ENCODE results near the genes PSME2, TGM1, LTB4R and ADCY4.

DNA sequence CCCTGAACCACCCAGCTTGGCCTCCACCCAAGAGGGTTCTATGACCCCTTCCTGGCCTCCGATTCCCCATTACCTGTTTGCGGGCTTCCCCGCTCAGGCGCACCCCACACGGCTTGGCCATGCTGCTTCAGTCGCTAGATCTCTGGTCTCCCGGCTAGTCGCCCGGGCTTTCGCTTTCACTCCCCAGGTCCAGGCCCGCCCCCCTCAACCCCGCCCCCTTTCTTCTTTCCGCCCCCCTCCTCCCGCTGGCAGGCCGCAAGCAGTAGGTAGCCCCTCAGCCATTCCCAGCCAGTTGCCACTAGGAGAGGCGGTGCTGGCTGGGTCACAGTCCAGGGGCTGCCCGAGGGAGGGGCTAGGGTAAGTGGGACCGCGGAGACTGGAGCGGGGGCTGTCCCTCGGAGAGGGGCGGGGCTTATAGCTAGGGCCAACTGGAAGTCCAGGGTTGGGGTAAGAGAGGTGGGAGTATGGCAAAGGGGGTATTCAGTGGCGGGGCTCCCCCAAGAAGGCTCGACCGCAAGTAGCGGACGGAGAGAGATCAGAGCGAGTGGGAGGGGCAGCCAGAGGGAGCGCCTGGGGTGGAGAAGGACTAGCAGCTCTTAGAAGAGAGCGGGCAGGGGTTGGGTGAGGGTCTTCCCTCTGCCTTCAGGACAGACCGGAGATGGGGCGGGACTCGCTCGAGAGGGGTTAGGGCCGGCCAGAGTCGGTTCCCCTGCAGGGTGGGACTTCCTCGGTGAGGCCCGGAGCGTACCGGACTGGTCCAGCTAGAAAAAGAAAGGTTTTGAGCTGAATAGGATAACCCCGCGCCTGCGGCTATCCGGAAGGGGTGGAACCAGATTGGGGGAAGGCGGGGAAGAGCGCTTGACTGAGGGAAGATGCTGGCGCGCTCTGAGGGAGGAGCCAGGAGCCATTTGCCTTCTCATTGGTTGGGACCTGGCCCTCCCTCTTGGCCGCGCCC is at the start of gene PSME2:
TSS of gene PSME2 (minus strand) at position 150 of the 955 bp plus-strand sequence.
- PRO-cap, result bidirectional peak, plus-strand start at position 291 of the sequence, minus-strand start at position 144 of the sequence; bidirectional peak, plus-strand start outside the sequence, minus-strand start at position 780 of the sequence

DNA sequence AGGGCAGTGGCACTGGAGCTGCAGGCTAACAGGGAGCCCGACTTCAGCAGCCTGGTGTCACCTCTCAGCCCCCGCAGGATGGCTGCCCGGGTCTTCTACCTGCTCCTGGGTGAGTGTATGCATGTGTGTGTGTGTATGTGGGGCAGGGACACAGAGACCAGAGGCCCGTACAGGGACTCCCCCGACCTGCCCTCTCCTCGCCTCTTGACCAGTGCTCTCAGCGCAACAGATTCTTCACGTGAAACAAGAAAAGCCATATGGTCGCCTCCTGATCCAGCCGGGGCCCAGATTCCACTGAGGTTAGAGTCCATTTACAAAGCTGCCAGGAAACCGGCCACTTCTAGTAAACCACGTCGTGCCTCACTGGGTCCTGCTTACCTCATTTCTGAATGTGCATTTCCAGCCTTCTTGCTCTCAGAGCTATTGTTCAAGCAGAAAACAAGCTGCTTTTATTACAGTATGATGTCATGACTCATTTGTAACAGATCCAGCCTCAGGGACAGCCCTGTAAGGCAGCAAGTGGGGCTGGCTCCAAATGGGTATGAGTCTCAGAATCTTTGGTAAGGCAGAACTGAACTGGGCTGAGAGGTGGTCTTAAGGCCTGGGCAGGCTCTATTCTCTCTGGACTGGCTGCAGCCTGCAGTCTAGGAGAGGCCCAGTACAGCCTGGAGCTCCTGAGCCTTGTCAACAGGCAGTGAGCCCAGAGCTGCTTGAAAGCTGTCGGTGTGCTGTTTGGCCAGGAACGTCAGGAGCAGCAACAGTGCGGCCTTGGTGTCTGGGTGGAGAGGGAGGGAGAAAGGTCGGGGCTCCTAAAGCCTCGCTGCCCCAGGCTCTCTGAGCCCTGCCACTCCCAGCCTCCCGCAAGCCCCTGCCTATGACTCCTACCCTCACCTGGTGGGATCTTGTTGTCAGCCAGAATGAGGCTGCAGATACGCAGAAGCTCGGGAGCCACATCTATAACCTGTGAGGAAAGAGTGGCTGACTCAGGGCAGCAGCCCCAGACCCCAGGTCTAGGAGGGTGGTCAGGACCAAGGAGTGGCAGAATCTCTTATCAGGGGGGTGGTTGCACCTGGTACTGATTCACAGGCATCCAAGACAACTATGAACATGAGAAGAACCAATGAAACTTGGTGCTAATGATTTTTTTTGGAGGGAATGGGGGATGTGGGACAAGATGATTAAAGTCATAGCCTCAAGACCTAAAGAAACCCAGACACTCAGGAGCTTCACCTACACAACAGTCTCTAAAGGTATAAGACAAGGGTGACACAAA is 8.4 kb downstream of the REC8 start:
- PRO-cap, result no peak

- PRO-cap, result no peak
Measured at GRCh38 chr14:24185638-24186458, 2.8 kb downstream of the IPO4 start.

GRCh38 chr14:24259827-24260265 is 3.1 kb downstream of the TGM1 start:
- PRO-cap, result no peak

- PRO-cap, result no peak
Measured at GRCh38 chr14:24262881-24263828, at the start of gene TGM1. TSS of gene TGM1 (minus strand) at chr14:24263177.

GRCh38 chr14:24300276-24300990 is 783 bp downstream of the NOP9 start:
- PRO-cap, result no peak

DNA sequence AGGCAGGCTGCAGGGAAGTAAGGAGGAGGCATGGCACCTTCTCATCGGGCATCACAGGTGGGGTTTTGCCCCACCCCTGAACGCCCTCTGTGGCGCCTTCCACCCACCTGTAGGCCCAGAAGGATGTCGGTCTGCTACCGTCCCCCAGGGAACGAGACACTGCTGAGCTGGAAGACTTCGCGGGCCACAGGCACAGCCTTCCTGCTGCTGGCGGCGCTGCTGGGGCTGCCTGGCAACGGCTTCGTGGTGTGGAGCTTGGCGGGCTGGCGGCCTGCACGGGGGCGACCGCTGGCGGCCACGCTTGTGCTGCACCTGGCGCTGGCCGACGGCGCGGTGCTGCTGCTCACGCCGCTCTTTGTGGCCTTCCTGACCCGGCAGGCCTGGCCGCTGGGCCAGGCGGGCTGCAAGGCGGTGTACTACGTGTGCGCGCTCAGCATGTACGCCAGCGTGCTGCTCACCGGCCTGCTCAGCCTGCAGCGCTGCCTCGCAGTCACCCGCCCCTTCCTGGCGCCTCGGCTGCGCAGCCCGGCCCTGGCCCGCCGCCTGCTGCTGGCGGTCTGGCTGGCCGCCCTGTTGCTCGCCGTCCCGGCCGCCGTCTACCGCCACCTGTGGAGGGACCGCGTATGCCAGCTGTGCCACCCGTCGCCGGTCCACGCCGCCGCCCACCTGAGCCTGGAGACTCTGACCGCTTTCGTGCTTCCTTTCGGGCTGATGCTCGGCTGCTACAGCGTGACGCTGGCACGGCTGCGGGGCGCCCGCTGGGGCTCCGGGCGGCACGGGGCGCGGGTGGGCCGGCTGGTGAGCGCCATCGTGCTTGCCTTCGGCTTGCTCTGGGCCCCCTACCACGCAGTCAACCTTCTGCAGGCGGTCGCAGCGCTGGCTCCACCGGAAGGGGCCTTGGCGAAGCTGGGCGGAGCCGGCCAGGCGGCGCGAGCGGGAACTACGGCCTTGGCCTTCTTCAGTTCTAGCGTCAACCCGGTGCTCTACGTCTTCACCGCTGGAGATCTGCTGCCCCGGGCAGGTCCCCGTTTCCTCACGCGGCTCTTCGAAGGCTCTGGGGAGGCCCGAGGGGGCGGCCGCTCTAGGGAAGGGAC is at the start of gene LTB4R:
TSS of gene LTB4R (plus strand) at position 961 of the 1,094 bp plus-strand sequence.
- PRO-cap, result no peak

DNA sequence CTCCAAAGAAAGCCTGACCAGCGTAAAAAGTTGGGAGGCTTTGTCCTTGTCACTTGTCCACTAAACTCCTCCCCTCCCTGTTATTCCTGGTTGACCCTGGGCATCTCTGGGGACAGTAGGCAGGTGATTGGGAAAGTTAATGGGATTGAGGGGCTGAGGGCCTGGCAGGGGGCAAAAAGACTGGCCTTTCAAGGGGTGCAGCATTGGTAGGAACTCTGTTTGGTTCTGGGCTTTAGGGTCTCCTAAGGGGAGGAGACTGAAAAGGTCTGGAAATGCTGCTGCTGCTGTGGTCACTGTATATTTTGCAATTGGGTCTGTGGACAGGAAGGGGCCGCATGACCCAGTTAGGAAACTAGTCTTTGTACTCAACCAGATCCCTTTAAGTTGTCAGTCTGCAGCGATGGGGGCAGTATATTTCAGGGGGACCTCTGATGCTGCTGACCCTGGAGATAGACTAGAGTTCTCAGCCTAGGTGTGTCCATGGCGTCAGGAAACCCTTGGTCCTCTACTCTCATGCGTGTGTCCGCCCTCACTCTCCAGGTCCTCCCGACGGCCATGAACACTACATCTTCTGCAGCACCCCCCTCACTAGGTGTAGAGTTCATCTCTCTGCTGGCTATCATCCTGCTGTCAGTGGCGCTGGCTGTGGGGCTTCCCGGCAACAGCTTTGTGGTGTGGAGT is 3.9 kb downstream of the LTB4R start:
- PRO-cap, result no peak

- PRO-cap, result no peak
Measured at GRCh38 chr14:24334414-24335344, at the start of gene ADCY4. TSS of gene ADCY4 (minus strand) at chr14:24335071.

GRCh38 chr14:24353828-24354414 is 14.1 kb upstream of the NFATC4 start:
- PRO-cap, result no peak

- PRO-cap, result no peak
Measured at GRCh38 chr14:24374189-24374514, 6.2 kb downstream of the NFATC4 start.

DNA sequence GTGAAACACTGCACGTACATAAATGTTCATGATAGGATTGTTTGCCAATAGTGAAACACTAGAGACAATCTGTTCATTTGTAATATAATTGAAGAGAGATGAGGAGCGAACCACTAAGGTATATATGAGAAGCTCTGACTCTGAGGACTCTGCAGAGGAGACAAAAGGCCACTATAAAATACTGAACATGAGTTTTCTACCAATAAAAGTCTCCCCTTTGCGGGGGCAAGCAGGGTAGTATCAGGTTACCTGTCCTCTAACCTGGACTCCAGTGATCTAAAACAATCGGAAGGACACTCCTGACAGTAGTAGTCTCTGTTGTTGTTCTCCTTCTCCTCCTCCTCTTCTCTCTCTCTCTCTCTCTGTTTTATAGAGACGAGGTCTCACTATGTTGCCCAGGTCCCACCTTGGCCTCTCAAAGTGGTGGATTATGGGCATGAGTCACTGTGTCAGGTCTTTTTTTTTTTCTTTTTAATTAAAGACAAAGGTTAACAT is 6.1 kb upstream of the NYNRIN start:
- PRO-cap, result no peak

- PRO-cap, result no peak
Measured at GRCh38 chr14:24483843-24484244, 24.2 kb downstream of the CMA1 start.

- PRO-cap, result no peak
Measured at GRCh38 chr14:24809073-24809395, 175.0 kb upstream of the GZMB start.

GRCh38 chr14:24813495-24814162 is 179.6 kb upstream of the GZMB start:
- PRO-cap, result no peak

DNA sequence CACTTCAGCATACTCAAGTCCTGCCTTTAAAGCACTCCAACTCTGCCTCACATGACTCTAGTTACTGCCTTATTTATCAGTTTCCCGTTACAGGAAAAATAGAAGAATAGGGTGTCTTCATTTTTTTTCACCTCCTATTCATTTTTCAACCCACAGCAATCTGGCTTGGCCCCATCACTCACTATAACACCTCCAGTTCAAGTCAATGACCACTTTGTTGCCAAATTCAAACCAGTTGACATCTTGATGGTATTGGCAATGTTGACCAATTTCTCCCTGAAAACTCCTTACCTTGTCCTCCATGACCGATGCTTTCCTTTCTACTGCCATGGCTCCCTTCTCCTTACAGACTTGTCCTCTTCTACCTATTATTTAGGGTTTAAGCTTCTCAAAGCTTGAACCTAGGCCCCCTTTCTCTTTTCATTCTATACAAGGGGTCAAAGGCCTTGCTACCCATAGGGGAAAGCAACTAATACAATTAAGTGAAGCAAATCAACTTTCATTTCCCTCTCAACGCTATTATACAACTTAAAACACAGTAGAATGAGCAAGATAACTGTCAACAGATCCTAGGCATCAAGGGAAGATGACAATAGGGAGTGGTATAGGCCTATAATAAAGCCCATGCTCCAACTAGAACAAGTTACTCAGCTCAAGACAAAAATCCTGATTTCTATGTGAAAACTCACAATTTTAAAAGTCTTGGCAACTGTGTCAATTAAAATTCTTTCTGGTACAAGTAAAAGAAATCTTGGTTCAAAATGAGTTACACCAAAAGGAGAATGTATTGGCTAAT is 28.4 kb downstream of the STXBP6 start:
- PRO-cap, result no peak

- PRO-cap, result no peak
Measured at GRCh38 chr14:25050702-25051217, 813 bp upstream of the STXBP6 start.

GRCh38 chr14:26597105-26597965 is 498 bp downstream of the NOVA1 start:
- PRO-cap, result no peak

DNA sequence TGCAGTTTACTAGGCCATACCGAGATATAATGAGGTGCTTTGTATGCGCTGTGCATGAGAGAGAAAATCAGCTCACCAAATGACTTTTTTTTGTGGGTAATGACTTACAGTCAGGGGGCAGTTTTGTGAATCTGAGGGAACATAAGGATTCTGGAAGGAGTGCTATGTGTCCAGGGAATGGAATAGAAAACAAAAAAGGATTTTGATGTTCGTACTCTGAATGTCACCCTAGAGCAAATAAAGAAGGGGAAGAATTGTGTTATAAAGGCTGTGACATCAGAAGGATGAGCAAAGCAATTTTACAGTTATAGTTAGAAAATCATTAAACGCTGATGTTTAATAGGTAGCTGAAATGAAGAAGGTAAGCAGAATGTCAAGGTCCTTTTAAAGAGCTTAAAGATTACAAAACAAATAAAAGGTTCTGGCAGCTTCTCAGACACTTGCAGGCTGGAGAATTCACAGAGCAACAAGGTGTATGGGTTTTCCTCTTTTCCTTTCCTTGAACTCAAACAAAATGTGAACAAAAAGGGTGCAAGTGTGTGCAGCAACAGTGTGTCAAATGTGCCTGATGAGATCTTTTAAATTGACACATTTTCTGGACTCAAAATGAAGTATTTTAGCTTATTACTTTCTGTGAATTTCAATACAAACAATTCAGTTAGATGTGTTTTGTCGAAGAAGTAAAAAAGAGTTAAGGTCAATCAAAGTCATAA is 247.6 kb upstream of the NOVA1 start:
- PRO-cap, result no peak

DNA sequence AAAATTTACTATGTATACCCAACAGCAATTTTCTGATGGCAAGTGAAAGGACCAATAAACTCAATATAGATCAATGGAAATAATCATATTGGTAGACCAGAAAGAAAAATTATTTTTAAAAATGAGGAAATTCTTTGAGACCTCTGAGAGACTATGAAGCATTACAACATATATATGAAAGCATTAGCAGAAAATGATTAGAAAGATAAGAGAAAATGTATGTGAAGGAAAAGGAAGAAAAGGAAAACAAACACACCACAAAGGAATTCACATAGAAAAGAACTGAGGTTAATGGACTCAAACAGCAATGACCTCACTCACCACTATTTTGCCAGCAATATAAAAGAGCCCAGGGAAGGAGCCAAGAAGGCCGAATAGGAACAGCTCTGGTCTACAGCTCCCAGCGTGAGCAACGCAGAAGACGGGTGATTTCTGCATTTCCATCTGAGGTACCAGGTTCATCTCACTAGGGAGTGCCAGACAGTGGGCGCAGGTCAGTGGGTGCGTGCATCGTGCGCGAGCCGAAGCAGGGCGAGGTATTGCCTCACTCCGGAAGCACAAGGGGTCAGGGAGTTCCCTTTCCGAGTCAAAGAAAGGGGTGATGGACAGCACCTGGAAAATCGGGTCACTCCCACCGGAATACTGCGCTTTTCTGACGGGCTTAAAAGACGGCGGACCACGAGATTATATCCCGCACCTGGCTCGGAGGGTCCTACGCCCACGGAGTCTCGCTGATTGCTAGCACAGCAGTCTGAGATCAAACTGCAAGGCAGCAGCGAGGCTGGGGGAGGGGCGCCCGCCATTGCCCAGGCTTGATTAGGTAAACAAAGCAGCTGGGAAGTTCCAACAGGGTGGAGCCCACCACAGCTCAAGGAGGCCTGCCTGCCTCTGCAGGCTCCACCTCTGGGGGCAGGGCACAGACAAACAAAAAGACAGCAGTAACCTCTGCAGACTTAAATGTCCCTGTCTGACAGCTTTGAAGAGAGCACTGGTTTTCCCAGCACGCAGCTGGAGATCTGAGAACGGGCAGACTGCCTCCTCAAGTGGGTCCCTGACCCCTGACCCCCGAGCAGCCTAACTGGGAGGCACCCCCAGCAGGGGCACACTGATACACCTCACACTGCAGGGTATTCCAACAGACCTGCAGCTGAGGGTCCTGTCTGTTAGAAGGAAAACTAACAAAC is 1075.3 kb upstream of the NOVA1 start:
- PRO-cap, result no peak